Peripheral blood mononuclear cell (primary cell): ENCODE measurements around a stretch of chr2.

GRCh38 chr2:126655045-126655550, 860 bp upstream of the GYPC start:
- PRO-cap, 8 experiments = no peak in any of the 8 experiments

- PRO-cap, 8 experiments = peak in 8 of 8 experiments; most common plus-strand start chr2:126657969 (in 4); most common minus-strand start chr2:126658024 (in 5)
Observed at GRCh38 chr2:126657690-126658293, 1.8 kb downstream of the GYPC start.

DNA sequence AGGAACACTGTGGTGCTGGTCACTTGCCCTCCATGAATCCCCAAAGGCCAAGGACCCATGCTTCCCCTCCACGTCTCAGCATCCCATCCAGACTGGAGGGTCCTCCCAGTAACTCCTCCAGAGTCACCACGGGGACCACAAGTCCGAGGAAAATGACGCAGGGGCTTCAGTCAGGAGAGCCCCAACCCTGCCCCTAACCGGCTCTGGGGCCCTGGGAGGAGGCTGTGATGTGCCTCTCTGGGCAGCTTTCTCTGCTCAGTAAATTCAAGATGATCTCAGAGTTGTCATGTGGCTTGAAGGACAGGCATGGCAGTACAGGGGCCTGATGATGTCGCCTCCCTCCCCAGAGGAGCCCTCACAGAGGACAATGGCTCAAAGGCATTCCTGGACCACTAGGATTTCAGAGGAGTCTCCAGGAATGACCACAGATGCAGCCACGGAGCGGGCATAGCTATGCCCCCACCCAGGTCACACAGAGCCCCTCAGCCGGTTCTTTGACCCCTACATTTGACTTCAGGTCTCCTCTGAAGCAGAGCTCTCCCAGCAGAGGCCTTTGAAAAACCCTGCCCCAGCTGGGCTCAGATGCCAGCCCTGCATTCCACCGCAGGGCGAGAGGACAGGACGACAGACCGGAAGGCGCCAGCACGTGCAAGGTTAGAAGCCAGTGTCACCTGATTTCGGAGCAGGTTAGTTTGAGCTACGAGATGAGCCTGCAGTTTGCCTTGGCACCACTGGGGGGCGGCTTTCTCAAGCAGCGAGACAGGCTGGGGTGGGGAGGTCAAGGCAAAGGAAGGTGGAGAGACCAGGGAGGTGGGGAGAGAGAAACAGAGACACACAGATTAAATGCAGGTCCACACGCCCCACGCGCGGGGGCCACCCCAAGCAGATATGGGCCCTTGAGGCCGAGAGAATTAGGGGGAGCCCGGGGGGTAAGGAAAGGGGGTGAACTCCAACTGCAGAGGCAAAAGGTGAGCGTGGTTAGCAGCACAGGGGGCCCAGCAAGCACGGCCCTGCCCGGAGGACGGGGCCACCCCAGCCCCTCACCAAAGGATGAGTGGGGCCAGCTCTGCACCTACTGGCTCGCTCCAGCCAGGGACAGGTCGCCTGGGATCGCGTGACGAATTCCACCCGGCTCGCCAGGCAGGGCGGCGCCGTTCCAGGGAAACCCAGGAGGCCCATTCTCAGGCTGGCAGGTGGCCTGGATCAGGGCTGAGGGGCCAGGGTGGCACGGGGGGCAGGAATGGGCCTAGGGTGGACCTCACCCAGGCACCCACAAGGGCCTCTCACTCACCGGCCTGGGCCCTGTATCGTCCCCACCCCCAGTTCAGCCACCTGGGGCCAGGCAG, 39.0 kb downstream of the BIN1 start:
- PRO-cap, 8 experiments = peak in 1 of 8 experiments; most common minus-strand start position 967 of the sequence (in 1)

GRCh38 chr2:127284043-127284670, 9.8 kb downstream of the ERCC3 start:
- PRO-cap, 8 experiments = no peak in any of the 8 experiments

- PRO-cap, 8 experiments = no peak in any of the 8 experiments
Observed at GRCh38 chr2:127300977-127301601, 7.1 kb upstream of the ERCC3 start.

GRCh38 chr2:127305983-127306956, 12.3 kb upstream of the ERCC3 start:
- PRO-cap, 8 experiments = no peak in any of the 8 experiments

GRCh38 chr2:127359637-127360117, 28.1 kb downstream of the MAP3K2 start:
- PRO-cap, 8 experiments = no peak in any of the 8 experiments

GRCh38 chr2:127398033-127398649, 10.4 kb upstream of the MAP3K2 start:
- PRO-cap, 8 experiments = peak in 5 of 8 experiments; most common plus-strand start chr2:127398498 (in 5); most common minus-strand start chr2:127398334 (in 2)

DNA sequence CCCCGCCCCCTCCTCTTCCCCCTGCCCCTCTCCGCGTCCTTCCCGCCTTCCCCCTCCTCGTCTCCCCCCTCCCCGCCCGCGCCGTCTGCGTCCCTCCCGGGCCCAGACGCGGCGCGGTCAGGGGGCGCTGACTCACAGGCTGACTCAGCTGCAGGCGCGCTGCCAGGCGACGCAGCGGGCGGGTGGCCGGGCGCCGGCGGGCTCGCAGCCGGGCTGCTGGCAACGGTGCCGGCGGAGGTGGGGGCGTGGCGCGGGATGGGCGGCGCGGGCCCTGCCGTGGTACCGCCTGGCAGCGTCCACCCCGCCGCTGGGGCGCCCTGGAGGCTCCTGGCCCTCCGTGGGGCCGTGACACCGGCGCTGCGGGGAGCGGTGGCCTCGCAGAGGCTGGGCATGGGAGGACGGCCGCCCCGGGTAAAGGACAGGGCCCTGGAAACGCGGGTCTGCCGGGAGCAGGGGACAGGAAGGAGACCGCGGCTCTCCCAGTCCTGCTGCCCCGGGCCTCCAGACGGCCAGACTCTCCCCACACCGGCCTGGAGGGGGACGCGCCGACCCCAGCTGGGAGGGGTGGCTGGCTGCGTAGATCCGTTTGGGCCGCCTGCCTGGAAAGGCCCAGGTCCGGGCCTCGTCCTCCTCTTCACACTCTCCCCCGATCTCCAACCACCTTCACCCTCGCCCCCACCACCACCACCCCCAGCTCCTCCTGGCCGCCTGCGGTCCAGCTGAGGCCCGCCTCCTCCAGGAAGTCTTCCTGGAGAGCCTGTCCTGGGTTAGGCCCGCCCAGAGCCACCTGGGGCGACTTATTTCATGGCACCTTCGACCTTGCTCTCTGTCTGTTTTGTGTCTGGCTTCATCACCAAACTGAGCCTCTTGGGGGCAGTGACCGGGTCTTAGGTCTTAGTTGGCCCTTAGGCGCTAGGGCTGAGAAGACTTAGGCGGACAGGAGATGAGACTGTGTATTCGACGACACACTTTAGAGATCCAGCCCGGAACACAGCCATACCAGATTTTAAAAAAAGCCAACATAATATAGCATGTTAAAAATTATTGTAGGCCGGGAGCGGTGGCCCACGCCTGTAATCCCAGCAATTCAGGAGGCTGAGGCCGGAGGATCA, 9.9 kb upstream of the PROC start:
- PRO-cap, 8 experiments = peak in 8 of 8 experiments; most common plus-strand start position 346 of the sequence (in 4); most common minus-strand start position 67 of the sequence (in 4)

DNA sequence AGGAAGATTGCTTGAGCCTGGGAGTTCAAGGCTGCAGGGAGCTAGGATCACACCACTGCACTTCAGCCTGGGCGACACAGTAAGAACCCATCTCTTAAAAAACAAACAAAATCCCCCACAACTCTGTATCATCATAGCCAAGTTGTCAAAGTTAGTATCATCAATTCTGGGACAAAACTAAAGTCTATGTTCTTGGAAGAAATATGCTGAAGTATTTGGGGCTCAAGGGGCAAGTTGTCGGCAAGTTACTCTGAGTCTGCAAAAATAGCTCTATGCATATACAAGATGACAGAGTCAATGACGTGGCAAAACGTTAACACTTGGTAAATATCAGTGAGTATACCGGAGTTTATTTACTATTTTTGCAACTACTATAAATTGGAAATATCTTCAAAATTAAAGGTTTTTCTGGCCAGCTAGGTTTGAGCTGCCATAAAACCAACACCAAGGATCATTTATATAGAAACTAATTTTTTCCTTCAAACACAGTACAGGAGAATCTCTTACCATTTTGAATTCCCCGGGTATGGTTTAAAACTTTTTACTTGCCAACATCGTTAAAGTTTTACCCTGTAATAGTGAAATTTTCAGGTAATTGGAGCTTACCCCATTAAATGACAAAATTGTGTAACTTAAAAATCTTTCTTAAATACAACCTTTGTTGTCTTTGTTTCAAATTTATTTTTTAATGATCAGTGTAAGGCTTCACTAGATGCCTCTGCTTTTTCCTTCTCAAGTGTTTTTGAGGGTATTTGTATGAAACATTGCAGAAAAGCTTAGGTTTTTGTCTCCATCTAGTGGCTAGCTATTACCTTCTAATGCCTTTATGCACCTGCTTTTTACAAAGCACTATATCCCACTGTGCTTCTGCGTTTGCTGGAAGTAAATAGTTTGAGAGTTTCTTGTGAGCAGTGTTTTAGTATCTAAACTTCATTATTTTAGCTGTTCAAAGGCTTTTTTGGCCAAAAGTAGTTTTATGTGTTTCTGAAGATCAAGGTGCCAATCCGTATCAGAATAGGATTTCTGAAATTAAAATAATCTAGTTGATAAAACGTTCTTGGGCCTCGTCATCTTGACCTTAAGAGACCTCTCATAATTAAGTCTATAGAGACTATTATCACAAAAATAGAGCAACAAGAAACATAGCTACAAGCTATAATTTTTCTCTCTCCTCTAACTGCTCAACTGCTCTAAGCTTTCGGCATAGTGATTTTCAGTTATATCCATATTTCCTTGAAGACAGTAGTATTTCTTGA, 47.2 kb downstream of the IWS1 start:
- PRO-cap, 8 experiments = no peak in any of the 8 experiments

- PRO-cap, 8 experiments = no peak in any of the 8 experiments
Observed at GRCh38 chr2:127508523-127509128, 17.7 kb downstream of the IWS1 start.

DNA sequence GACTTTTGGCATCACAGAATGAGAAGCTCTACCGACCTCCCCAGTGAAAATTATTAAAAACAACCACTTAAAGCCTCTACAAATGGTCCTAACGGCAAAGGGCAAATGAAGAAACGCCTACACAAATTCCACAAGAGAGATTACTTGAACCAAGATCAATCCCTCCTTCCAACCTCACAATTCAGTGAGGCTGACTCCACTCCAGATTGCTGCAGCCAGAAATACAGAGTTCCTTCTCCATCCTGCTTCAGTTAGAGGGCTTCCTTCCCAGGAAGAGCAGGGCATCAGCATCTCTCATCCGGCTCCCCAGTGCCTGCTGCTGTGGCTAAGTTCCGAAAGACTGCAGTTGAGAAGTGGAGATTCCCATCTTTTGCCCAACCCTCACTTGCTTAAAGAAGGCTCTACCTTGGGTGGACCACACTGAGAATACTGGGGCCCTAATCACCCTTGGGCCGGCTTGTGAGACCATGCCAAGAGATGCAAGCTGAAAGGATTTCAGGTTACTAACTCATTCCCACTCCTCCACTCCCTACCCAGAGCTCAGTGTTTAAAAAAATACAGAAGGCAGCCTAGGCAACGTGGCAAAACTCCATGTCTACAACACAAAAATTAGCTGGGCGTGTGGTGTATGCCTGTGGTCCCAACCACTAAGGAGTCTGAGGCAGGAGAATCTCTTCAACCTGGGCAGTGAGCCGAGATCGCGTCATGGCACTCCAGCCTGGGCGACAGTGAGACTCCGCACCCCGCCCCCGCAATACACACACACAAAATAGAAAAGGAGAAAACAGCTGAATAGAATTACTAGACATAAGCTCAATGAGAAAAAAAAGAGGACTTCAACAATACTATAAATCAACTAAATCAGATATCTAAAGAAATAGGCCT, 10.4 kb downstream of the IWS1 start:
- PRO-cap, 8 experiments = no peak in any of the 8 experiments

GRCh38 chr2:127536044-127536705, 692 bp downstream of the MYO7B start:
- PRO-cap, 8 experiments = no peak in any of the 8 experiments

- PRO-cap, 8 experiments = no peak in any of the 8 experiments
Observed at GRCh38 chr2:127577928-127578397, 42.5 kb downstream of the MYO7B start.

DNA sequence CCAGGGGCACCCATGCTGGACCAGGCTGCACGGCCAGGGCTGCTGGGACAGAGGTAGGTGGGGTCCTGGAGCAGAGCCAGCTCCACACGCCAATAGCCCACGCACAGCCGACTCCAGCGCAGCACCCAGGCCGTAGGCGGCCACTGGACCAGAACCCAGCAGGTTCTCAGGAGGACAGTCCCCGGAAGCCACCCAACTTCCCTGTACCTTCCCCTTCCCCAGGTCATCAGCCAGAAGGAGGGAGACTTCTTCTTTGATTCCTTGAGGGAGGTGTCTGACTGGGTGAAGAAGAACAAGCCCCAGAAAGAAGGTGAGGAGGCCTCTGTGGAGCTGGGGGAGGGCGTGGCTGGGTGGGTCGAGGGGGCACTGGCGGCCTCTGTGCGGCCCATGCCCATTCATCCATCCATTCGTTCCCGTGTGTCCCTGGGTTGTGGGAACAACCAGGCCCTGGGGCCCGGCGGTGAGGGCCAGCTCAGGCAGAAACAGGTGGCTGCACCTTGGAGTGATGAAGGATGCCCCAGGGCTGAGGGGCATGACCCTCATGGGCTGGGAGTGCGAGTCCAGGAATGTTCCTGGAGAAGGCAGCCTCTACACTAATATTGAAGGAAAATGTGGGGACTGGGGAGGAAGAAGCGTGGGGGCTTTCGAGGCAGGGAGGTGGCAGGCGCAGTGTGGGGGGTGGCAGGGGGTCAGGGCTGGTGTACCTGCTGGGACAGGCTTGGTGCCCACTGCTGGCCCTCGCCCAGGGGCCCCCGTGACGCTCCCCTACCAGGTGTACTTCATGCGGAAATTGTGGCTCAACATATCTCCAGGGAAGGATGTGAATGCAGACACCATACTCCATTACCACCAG, 11.4 kb upstream of the GPR17 start:
- PRO-cap, 8 experiments = no peak in any of the 8 experiments

GRCh38 chr2:127636531-127636833, 9.5 kb upstream of the GPR17 start:
- PRO-cap, 8 experiments = no peak in any of the 8 experiments

DNA sequence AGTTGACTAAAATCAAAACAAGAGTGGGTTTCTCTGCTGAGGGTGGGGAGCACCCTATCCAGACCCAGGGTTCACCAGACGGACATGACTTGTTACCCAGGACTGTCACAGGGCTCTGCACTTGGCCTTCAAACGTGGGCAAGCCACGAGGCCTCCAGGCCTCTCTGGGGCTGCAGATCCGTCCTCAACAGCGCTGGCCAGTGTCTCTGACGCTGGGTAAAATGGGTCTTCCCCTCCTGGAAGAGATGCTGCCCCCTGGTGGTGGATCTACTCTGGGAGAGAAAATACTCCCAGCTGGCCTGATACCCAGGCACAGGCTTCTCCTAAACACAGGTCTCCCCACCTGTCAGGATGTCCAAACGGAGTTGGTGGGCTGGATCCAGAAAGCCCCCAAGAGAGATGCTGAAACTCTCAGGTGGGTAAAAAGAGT, 3.7 kb downstream of the GPR17 start:
- PRO-cap, 8 experiments = no peak in any of the 8 experiments

- PRO-cap, 8 experiments = no peak in any of the 8 experiments
Observed at GRCh38 chr2:127652749-127653548, 7.0 kb downstream of the GPR17 start.

DNA sequence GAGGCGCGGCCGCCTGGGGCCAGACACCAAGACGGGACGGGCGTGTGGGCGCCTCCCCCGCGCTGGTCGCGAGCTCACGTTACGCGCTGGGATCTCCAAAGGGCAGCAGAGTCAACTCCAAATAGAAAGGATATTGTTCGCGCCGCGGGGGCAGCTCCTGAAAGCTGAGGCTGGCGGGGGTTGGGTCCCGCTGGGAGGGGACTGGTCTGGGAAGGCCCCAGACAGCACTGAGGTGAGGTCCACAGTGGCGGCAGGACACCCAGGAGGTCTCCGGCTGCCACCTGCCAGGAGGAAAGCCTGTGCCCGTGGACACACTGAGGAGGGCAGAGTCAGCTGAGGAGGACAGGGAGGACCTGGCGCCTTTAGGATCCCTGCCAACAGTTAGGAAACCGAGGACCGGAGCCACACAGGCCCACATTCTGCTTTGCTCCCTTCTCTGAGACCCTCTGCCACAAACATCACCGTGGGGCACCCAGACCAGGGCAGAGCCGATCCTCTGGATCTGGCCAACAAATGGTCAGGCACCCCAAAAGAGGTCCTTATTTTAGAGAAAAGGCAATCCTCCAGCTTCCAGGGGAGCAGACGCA, 10.8 kb downstream of the LIMS2 start:
- PRO-cap, 8 experiments = no peak in any of the 8 experiments

DNA sequence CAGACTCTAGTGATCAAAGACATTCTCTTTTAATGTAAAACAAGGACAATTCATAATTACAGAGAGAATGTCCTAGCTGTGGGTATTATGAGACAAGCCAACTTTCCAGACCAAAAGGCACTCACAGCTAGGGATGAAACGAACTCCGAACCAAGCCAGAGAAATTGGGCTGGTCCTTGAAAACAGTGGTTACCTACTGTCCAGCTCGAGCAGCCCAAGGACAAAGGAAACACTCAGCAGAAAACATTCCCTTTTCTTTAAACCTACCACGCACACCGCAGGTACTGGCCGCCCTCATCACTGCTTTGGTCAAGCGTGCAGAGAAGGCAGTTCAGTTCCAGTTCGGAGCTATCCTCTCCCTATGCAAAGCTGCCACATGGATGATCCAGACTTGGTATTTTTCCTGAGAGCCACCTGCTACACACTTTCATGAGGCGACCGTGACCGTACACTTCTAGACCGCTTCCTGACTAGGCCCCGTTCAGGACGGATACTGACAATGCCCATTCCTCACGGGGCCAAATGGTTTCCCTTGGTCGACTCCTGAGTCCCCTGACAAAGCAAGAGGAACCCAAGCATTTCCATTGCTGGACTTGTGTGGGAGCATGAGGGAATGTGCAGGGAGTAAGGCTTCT, 4.2 kb upstream of the POLR2D start:
- PRO-cap, 8 experiments = peak in 1 of 8 experiments; most common minus-strand start position 425 of the sequence (in 1)